Right common carotid artery plus branches (tissue), 1 donor: ENCODE results near the gene TSHZ2.

DNA sequence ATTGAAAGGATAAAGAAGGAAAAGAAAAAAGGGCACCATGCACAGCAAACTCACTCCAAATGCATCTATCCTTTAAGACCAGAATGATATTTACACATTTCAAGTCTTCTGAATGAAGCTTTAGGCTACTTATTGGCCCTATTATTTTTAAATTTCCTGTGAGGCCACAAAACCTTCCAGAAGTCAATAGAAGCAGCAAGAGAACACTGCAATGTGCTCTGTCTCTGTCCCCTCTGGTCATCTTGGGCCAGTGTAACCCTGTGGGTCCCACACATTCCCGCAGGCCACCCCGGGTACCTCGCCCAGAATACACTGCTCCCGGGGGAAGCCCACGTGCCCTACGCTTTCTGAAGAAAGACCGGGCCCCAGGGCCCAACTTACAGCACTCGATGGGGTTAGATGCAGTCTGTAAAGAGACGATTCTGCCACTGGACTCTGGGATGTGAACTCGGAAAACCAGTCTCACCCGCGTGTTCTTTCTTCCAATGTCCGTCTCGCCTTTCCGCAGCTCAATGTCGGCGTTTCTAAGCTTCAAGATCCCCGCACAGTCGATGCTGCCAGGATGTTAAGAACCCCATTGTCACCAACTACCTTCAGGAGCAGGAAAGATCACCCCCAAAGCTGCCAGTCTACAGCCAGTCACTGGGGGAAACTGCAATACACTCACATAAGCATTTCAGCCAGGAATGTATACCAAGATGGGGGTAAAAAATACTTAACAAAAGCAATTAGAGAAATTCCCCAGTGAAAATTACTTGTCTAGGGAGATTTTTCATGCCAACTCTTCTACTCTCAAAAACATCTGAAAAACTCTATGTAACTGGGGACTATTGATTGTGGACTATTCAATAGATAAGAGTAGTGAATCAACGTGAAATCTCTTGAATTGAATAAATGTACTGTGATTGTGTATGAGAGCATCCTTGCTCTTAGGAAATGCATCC is 68.6 kb downstream of the NFATC2 start:
- PRO-cap, result no peak

DNA sequence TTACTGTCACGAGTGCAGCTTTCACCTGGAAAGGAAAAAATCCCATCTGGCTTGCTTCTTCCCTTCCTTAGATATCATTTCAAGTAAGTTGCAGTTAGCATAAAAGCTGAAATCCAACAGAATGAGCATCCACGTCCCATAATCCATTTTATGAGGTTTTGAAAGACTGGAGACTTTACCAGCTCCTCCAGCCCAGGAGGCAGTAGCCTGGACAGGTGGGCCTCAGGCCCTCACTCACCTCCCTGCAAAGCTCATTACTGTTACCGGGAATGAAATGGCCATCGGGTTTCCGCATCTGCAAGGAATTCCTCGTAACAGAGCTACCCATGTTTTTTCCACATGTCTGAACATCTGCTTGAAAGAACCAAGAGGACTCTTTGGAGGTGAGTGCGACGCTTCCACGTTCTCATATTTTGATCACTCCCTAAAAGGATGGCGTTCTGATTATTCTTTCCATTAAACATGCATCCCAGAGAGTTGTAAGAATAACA is 32.8 kb downstream of the NFATC2 start:
- PRO-cap, result no peak

DNA sequence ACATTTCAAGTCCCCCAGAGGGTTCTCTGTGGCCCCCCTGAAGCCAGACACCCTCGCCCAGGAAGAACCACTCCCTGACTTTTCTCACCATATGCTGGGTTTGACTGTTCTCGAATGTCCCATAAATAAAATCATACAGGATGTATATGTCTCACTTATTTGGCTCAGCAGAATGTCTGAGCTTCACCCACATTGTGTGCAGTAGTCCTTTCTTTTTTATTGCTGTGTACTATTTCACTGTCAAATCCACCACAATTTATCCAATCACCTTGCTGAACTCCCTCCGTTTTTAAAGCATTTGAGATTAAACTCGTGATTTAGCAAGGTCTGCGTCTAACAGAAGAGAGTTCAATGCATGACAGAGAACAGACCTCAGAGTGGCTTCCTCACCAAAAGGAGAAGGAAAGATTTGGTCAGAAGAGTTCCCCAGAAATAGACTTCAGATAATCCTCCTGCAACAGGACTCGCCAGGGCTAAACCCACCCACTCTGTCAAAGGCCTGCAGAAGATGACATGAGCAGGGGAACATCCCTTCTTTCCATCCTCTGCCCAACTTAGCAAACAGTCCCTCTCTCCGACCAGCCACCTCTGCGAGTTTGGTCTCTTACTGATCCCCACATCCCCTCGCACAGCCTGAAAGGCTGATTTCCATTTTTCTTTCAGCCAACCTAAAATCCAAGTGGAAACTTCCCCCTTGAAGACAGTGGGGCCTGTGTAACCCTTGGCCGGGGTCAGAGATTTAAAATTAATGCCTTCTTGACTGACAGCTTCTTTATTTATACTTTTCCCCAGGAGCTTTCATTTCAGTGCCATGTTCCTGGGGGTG is 7.6 kb downstream of the NFATC2 start:
- PRO-cap, result no peak

GRCh38 chr20:51701372-51701846 is 66.8 kb downstream of the ATP9A start:
- PRO-cap, result no peak

- PRO-cap, result no peak
Measured at GRCh38 chr20:51801847-51802109, 543 bp downstream of the SALL4 start.

DNA sequence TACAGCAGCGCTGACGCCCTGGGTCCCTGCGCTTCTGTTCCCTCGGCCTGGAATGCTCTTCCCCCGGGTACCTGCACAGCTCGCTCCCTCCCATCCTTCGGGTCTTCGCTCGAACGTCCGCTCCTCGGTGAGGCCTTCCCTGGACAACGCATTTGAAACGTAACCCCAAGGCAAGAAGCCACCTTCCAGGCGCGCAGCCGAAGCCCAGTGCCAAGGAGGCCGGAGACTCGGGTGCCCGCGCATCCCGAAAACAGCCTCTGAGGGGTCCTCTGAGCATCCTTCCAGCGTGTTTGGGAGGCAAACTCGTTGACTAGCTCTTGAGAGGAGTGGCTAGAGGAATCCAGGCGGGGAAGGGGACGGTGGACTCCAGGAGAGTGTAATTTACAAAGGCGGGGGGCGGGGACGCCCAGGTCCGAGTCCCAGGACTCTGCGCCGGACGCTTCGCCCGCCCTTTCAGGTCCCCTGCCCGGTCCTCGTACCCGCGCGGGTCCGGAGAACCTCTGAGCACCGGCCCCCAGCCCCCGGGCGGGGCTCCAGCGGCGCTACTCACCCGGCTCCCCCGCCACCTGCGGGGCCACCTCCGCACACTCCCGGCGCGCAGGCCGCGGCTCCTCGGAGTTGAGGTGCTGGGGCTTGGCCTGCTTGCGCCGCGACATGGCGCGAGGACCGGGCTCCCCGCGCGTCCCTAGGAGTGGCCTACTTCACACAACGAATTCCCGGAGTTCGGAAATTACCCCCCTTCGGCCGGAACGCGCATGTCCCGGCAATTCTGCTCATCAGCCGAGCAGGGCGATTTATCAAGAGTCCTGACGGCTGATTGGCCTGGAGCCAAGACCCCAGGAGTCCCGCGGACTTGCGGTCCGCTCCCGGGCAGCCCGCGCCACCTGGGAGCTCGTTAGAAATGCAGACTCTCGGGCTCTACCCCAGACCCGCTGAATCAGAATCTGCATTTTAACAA is 86.7 kb downstream of the ZFP64 start:
- PRO-cap, result no peak

- PRO-cap, result bidirectional peak, plus-strand start at chr20:52972605, minus-strand start at chr20:52972283
Measured at GRCh38 chr20:52971866-52972540, at the start of gene TSHZ2. Gene TSHZ2, plus strand, starts transcription at chr20:52972358.

DNA sequence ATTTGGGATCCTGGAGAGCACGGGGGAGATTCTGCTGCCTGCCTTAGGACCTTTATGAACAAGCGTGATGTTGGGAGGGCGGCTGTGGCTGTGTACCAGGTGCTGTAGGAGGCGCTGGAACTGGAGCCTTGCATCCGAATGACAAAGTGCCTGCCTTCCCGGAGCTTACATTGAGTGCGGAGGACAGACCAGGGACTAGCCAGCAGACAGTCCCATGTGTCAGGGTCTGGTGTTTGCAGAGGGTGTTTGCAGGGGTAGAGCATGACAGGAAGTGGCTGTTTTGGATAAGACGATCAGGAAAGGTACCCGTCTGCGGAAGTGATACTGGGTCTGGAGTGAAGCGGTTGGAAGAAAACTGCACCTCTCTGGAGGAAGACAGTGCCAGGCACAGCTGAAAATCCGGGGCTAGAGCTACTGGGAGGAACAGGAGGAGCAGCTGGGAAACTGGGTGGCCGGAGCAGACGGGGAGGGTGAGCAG is 12.0 kb downstream of the TSHZ2 start:
- PRO-cap, result no peak

DNA sequence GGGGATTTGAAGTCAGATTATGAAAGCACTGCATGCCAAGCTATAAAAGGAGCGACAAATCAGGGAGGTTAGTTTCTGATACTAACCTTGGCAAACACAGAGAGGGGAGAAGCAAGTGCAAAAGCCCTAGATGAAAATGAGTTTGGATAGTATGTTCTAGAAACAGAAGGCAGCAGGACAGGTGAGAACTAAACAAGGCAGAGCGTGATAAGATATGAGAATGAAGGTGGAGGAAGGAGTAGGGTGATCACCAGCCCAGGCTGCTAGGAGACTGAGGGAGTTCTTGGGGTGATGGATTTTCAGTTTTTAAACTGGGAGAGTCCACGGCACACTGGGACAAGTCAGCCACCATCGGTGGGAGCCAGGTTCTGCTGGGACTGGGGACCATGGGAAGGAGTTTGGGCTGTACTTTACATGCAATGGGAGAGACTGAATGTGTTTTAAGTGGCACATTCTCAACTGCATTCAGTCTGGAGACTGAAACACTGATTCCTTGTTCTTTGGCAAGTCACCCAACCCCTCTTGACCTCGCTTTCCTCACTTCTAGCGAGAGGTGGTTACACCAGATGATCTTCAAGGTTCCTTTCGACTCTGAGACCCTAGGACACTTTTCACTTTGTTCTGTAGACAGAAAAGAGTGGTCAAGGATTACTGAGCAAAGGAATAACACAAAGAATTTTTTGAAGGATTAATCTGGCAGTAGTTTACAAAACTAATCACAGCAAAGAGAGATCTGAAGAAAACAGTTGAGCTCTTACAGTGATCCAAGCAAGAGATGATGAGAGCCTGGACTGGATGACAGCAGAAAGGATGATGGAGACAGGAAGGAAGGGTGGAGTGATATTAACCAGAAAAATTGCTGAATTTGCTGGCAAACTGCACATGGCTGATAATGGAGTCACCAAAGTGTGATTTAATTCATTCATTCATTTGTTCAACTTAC is 103.6 kb downstream of the TSHZ2 start:
- PRO-cap, result no peak

DNA sequence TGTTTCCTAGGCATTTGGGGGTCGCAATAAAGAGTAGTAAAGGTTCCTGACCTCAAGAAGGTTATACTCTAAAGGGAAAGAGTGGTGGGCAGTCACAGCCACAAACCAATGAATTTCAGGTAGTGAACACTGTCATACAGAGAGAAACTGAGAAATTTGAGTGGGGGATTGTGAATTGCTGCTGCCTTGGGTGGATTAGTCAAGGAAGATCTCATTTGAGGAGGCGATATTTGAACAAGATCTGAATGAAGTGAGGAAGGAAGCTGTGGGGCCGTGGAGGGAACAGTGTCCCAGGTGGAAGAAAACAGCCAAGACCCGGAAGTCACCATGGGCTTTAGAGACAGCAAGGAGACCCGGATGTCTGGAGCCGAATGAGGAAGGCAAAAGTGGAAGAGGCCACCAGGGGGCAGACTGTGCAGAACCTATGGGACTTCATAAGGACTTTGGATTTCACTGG is 185.7 kb downstream of the TSHZ2 start:
- PRO-cap, result no peak

DNA sequence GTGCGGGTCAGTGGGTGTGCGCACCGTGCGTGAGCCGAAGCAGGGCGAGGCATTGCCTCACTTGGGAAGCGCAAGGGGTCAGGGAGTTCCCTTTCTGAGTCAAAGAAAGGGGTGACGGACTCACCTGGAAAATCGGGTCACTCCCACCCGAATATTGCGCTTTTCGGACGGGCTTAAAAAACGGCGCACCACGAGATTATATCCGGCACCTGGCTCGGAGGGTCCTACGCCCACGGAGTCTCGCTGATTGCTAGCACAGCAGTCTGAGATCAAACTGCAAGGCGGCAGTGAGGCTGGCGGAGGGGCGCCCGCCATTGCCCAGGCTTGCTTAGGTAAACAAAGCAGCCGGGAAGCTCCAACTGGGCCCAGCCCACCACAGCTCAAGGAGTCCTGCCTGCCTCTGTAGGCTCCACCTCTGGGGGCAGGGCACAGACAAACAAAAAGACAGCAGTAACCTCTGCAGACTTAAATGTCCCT is 89.6 kb downstream of the ZNF217 start:
- PRO-cap, result no peak

DNA sequence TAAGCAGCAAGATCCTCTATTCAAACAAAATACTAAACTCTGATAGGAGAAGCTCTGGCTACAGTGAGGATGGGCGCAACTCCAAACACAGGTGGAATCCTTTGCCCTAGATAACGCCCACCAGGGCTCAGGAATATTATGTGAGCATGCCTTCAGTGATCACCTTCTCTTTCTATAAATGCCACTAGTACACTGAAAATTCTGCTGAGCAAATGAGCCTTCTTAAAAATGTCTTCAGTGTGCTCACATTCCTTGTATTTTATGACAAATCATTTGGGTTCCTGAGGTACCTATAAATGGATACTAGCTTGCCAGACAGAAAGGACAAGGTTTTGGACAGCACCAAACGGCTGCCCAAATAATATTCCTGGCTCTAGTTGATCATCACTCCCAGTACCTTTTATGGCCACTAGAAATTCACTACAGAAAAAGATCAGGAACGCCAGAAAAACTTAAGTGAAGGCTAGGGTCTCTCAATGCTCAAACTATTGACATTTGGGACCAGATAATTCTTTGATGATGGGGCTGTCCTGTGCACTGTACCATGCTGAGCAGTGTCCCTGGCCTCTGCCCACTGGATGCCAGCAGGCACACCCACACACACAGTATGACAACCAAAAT is 13.1 kb downstream of the ZNF217 start:
- PRO-cap, result no peak

- PRO-cap, result unidirectional peak, minus-strand start at chr20:53593575
Measured at GRCh38 chr20:53593440-53593691, 273 bp downstream of the ZNF217 start.

GRCh38 chr20:53622477-53623047 is 28.9 kb upstream of the ZNF217 start:
- PRO-cap, result no peak

DNA sequence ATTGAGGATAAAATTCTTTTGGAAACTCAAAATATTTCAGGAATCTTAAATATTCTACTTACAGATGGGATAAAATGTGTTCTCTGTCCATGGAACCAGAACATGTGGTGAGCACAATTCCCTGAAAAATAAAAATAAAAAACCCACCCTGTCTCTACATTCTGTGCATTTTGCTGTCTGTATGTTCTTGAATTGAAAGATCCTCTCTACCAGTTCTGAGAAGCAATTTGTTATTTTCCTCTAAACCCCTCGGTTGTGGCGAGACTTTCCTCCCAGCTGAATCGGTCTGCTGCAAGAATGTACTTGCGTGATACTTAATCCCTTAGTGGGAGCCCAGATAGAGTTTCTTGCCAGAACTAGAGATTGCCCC is 112.7 kb upstream of the ZNF217 start:
- PRO-cap, result no peak

GRCh38 chr20:53767549-53768119 is 174.0 kb upstream of the ZNF217 start:
- PRO-cap, result no peak

DNA sequence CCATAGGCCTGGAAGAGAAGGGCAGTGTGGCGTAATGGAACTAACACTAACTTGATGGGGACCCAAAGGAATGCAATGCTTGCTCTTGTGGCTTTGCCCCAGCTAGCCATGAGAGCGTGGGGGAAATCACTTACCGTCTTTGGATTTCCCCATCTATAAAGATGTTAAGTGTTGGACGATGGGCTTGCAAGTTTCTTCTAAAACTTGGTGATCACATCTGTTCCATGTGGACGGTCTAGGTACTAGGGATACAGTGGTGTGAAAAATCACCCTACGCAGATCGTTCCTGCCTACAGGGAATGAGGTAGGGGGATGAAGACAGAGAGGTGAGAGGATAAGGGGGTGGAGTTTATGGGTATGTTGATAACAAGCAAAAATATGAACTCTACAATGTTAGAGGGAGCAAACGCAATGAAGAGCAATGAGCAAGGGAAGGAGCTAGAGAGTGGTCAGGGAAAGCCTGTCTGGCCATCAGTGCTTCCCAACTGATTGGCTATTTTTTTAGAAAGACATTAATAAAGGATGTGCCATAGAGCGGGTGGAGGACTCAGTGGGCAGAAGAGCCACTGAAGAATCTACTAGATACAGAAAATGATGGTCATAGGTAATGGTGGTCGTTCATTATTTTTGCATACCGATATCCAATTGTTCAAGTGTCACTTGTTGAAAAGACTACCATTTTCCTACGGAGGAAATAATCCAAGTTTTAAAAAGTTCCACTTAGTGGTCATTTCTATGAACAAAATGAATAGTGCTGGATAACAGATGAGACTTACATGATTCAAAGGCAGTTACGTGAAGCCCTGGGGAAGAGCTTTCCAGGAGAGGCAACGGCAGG is 165.1 kb downstream of the BCAS1 start:
- PRO-cap, result no peak

DNA sequence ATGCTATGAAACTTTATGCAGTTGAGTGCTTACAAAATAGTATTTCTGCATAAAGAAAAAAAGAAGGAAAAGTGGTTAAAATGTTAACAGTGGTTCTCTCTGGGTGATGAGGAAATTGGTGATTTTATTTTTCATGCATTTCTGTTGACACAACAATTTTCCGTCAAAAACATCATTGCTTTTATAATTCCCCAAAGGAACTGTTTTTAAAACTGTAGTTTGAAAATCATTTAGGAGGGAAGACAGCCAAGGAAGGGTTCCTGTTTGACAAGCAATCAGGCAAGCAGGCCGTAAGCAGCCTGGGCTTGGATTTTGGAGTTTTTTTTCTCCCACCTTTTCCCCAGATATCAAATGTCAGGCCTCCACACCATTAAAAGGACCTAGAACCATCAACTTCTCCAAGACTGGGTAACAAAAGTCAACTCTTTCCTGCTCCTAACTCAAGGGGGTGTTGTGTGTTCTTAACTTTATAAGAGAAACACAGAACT is 146.8 kb downstream of the BCAS1 start:
- PRO-cap, result no peak

DNA sequence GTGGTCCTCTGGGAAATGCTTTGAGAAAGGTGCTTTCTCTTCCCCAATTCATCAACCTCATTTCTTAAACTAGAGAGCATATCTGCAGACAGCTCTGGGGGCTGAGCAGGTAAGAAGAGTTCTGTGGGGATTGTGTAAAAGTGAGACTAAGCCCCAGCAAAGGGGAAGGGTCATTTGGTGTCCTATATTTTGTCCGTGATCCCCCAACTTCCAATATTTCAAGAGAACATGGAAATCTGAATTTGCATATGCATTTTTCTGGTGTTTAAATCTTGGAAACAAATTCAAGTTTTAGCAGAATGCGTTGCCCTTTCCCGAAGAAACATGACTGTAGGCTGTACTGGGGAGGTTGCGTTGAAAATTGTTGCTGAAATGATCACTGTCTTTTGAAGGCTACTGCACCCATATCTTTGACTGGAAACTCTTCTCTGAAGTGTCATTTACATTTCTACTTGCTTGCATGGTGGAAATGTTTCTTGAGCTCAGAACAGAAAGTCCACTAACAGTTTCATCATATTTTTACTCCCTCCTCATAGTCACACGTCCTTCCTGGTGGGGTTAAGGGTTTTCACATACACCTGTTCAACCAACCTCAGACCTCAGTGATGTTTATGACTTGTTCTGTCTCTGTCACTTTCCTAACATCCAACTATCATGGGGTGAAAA is 140.3 kb downstream of the BCAS1 start:
- PRO-cap, result no peak

DNA sequence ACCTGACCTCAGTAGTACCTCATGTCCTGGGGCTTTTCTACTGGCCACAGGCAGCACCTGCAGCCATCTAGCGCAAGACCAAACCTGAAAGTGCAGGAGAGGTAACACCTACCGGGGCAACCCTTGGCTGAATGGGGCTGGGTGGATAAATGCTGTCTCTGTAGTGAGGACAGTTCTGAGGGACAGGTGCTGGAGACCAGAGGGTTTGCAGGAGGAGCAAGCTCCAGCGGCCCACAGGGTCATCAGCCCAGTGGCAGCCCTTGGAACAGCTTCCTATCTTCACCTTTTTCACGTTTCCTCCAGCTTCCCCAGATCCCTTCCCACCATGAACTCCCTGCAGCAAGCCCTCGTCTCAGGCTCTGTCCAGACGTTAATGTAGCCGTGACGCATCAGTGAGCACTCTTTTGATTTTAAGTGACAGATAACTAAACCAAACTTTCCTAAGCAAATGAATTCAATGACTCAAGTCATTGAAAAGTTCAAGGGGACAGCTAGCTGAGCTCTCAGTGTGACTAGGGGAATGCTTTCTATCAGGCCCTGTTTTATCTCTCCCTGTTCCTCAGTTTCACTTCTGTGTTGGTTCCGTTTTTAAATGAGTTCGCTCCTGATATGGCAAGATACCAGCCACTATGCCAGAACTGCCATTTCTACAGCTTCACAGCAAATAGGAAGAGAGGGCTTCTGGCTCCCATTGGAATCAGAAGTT is 12.2 kb upstream of the PFDN4 start:
- PRO-cap, result no peak